Karpas-422 (cell line): Measurements from ENCODE around the gene PRKAR2B.

DNA sequence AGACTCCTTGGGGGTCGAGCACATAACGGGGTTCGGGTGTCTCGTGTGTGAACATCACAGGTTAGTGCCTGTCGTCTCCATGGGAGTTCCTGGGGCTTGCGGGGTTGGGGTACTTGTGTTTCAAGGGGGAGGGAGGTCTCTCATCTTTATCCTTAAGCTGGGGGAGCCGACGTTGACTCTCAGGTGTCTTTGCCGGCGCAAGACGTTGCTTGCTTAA, 379 bp downstream of the KMT2E start:
- PRO-cap: no peak
- RAMPAGE, long total RNA: no peak

GRCh38 chr7:105111744-105113055, 98.2 kb downstream of the KMT2E start:
- PRO-cap: no peak
- RAMPAGE, long total RNA: no peak

DNA sequence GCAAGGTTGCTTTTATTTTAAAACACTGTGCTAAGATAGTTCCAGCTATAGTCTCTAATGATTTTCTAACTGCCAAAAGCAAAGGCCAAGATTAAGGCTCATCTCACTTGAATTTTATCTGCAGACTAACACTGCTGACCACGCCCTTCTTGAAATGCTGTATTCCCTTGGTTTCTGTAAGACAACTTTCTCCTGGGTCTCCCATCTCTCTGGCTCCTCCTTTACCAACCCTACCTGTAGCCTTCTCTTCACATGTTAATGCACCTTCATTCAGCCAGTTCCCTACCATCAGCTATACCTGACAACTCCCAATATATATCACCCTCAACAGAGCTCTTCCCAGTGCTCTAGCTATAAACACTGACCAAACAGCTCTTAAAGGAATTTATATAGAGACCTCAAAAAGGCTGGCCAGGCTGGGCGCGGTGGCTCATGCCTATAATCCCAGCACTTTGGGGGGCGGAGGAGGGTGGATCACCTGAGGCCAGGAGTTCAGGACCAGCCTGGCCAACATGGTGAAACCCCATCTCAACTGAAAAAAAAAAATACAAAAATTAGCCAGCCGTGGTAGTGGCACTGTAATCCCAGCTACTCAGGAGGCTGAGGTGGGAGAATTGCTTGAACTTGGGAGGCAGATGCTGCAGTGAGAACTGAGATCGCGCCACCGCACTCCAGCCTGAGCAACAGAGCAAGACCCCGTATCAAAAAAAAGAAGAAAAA, 11.6 kb downstream of the SRPK2 start:
- PRO-cap: no peak
- RAMPAGE, long total RNA: no peak

DNA sequence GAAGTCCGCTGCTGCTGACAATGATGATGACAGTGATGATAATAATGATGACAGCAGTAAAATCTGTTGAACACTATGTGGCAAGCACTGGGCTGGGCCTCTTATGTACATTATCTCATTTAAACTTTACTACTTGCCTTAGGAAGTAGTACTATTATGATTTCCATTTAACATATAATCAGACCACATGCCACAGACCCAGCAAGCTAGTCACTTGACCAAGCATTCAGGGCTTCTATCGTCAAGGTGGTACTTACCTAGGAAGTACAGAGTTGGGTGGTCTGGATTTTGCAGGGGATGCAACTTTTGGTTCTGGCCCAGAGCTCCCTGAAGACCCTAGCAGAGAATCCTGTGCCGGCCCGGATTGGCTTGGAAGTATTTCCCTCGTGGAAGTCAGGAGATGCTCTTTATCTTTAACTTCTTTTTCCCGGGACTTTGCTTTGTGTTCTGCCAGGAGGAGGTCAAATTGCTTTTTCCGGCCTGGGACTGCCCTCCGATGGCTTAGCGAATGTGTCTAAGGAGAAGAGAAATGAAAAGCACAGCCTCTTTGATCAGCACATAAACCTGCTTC, 56.9 kb upstream of the EFCAB10 start:
- PRO-cap: no peak
- RAMPAGE, long total RNA: no peak

GRCh38 chr7:105638816-105639663, 57.7 kb upstream of the EFCAB10 start:
- PRO-cap: no peak
- RAMPAGE, long total RNA: no peak

DNA sequence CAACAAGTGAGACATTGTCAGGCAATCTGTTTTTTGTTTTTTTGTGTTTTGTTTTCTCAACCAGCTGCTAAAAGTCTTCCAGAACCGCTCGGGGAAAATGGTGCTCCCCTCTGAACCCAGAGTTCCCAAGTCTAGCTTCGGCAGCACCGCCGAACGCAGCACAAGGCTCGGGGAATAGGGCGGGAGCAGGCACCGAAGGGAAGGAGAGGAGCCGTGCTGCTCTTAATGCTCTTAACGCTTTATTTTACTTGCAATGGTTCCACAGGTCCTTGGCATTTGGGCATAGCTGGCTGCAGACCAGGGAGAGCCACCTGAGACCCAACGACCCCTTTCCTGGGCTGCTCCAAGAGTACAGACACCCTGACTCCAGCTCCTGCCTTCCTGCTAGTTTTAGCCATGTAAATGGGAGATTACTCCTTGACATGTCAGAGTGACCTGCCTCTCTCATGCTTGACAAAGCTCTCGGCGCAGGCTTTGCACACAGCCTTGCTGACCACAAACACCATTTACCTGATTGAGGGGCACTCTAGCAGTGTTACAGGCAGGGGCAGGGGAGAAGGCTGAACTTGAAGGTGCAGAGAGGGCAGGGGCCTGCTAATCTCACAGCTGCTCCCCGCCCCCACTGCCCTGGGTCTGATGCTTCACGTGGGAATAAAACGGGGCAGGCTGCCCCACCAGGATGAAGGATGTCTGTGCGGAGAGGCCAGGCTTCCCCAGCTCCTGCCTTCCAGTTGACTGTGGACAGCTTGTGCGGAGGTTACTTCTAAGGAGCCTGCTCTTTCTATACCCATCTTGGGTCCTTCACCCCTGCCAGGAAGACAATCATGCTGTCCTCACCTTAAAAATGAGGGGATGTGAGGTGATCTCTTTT, 58.6 kb upstream of the EFCAB10 start:
- PRO-cap: no peak
- RAMPAGE, long total RNA: no peak

DNA sequence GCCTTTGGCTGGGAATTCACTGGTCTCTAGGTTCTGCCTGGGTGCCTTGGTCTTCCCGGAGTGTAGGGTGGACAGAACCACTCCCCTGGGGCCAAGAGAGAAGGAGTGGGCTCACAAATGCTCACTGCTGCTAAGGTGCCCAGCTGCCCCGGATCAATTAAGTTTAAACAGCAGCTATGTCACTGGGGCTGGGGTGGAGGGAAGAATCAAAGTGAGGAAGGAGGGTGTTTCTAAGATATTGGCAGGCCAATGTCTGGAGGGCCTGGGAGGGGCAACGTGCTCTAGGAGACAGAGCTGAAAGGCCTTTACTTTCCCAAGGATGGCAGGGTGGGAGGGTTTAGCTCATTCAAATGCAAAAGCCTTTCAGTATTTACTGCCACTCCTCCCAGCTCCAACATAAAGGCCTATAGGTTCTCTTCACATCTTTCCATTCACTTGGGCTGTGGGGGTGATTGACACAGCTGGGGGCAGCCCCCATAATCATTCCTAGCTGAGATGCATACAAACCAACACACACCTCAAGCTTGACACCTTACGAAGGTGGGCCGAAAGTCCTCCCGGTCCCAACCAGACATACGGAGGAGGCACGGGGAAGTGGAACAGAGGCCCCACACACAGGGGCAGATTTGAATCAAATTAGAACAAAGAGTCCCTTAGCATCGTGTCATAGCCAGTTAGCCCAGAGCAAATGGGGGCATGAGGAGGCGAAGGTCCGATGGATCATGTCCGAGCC, 107.9 kb upstream of the EFCAB10 start:
- PRO-cap: no peak
- RAMPAGE, long total RNA: no peak

- PRO-cap: no peak
- RAMPAGE, long total RNA: no peak
Measured at GRCh38 chr7:105775933-105776483, 100.4 kb downstream of the ATXN7L1 start.

- PRO-cap: no peak
- RAMPAGE, long total RNA: no peak
Measured at GRCh38 chr7:105924887-105925279, 38.2 kb upstream of the CDHR3 start.

DNA sequence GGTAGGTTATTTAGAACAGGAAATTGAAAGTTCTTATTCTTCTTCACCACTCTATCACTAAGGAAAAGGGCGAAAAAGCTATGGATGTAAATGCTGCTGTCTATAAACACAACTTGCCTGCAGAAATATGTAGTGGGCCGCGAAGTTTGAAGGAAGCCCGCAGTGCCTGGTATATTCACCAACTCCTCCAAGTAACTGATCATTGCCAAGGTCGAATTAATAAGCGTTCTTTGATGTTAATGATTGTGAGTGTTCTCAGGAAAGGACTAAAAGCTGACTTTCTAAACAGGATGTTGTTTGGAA, 965 bp downstream of the SYPL1 start:
- PRO-cap: no peak
- RAMPAGE, long total RNA: no peak

DNA sequence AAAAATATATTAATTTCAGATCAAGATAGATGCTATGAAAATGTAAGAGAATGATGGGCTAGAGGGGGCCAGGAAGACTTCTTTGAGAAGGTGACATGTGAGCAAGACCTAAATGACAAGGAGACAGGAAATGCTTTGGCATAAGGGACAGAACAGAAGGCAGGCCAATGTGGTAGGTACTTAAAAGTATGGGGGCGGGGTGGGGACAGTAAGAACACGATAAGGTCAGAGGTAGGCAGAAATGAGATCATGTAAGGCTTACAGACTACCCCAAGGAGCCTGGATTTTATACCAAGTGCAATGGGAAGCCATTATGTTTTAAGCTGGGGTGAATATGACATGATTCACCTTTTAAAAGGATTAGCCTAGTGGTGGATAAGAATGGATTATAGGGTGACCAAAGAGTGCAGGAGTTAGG, 5.0 kb downstream of the NAMPT start:
- PRO-cap: no peak
- RAMPAGE, long total RNA: no peak

DNA sequence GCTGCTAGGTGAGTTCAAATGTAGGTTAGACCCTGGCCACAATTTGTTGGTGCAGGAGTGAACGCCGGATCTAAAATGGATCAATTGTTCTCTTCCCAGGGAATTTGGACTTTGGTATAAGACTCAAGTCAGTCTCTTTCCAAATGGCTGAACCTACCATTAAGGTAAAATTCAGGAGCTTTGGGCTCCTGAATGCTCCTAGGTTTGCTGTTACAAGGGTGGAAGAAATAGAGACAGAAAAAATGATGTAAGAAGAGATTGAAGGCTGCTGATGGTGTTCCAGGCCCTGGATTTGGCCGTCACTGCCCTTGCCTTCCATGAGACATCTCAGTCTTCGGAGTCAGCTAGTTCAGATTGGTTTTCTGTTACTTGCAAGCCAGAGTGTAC, 42.5 kb upstream of the NAMPT start:
- PRO-cap: no peak
- RAMPAGE, long total RNA: no peak

- PRO-cap: no peak
- RAMPAGE, long total RNA: no peak
Measured at GRCh38 chr7:106415358-106415825, 130.6 kb upstream of the NAMPT start.

DNA sequence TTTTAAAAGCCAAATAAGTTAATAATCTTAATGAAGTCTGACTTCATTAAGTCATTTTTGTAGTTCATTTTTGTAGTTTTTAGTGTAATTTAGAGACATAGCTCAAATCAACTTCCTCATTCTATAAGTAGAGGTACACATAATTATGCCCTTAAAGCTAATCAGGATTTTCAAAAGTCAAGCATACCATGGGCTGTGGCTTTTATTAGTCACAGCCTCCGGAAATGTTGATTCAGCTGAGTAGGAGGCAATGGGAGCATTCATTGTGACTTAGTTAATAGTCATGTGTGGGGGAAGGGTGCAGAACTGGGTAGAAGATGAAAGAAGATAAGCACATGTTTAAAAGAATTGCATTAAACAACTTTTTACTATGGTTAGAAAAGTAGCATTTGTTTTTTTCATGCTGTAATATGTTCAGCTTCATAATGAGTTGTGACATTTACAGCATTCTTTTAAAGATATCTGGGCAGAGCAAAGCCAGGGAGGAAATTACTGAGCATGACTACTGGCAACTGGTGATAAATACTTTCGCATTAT, 57.3 kb upstream of the CCDC71L start:
- PRO-cap: no peak
- RAMPAGE, long total RNA: no peak

GRCh38 chr7:106747302-106747712, 86.3 kb upstream of the CCDC71L start:
- PRO-cap: no peak
- RAMPAGE, long total RNA: no peak

- PRO-cap: no peak
- RAMPAGE, long total RNA: no peak
Measured at GRCh38 chr7:106858850-106859609, 6.1 kb upstream of the PIK3CG start.

GRCh38 chr7:106870718-106871370, 5.8 kb downstream of the PIK3CG start:
- PRO-cap: no peak
- RAMPAGE, long total RNA: no peak

GRCh38 chr7:106879056-106879485, 14.0 kb downstream of the PIK3CG start:
- PRO-cap: no peak
- RAMPAGE, long total RNA: no peak

- PRO-cap: no peak
- RAMPAGE, long total RNA: no peak
Measured at GRCh38 chr7:106881595-106882038, 16.5 kb downstream of the PIK3CG start.

DNA sequence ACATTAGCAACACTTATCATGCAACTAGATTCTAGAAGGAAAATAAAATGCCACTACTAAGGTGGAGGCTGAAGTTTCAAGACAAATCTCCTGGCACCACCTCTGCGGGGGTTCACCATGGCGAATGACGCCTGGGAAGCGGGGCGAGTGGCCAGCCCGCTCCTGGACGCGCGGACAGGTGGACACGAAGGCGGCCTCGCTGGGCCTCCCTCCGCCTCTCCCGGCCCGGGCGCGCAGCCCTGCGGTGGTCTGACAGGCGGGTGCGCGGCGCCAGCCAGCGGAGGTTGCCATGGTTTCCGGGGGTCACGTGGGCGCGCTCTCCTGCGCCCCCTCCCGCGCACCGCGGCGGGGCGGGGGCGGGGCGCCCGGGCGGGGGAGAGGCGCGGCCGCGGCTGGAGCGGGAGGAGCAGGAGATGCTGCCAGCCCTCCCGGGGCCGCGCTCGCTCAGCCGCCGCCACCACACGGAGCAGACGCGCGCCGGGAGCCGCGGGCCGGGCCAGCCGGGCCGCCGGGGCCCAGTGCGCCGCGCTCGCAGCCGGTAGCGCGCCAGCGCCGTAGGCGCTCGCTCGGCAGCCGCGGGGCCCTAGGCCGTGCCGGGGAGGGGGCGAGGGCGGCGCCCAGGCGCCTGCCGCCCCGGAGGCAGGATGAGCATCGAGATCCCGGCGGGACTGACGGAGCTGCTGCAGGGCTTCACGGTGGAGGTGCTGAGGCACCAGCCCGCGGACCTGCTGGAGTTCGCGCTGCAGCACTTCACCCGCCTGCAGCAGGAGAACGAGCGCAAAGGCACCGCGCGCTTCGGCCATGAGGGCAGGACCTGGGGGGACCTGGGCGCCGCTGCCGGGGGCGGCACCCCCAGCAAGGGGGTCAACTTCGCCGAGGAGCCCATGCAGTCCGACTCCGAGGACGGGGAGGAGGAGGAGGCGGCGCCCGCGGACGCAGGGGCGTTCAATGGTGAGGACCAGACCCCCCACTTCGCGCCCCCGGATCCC, at the start of gene PRKAR2B:
PRKAR2B (plus strand) TSS at position 442 of the 989 bp plus-strand sequence.
- PRO-cap: no peak
- RAMPAGE, long total RNA: no peak